Neural progenitor cell (in vitro differentiated cells): ENCODE results near the genes LRP5, PPP6R3 and MRGPRF.

GRCh38 chr11:68274750-68275155, 3.0 kb upstream of the C11orf24 start:
- RAMPAGE, long total RNA = no peak

GRCh38 chr11:68312053-68312979, at the start of gene LRP5:
LRP5 (plus strand) TSS chr11:68312591.
- RAMPAGE, long total RNA = no peak

GRCh38 chr11:68312980-68313642, 720 bp downstream of the LRP5 start:
- RAMPAGE, long total RNA = no peak

DNA sequence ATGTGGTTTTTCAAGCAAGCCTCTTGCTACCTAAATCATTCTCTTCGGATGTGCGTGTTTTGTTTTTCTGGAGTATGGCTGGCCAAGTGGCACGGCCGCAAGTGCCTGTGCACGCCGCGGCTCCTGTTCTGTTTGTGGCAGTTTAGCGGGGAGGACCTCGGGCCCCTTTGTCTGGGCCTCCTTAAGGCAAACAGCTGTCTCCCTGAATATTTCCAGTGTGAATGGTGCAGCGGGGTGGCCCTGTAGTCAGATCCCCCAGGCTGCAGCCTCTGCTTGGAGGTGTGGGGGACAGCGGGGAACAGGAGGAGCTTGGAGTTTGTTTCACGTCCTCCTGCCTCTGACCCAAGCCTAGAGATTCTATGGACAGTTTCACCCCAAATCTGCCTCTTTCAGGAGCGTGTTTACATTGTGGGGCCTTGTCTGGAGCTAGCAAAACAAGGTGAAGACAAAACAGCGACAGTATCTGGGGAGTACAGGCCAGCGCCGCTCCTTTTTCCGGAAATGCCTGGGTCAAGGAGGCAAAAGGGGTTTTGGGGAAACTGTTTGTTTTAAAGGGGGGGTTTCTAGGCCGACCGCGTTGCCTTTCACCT, 1.3 kb downstream of the LRP5 start:
- RAMPAGE, long total RNA = no peak

GRCh38 chr11:68316840-68317496, 4.6 kb downstream of the LRP5 start:
- RAMPAGE, long total RNA = no peak

GRCh38 chr11:68345944-68346496, 33.6 kb downstream of the LRP5 start:
- RAMPAGE, long total RNA = no peak

GRCh38 chr11:68447591-68448018, 12.9 kb upstream of the PPP6R3 start:
- RAMPAGE, long total RNA = no peak

- RAMPAGE, long total RNA = start-site peak on the plus strand at chr11:68460747-68460773, 253 and 511 reads in 2 replicates
Observed at GRCh38 chr11:68460655-68460881, at the start of gene PPP6R3. PPP6R3 (plus strand) TSS chr11:68460752.

- RAMPAGE, long total RNA = no peak
Observed at GRCh38 chr11:68565128-68565580, 104.6 kb downstream of the PPP6R3 start.

GRCh38 chr11:68772807-68773447, 21.6 kb upstream of the TESMIN start:
- RAMPAGE, long total RNA = no peak

DNA sequence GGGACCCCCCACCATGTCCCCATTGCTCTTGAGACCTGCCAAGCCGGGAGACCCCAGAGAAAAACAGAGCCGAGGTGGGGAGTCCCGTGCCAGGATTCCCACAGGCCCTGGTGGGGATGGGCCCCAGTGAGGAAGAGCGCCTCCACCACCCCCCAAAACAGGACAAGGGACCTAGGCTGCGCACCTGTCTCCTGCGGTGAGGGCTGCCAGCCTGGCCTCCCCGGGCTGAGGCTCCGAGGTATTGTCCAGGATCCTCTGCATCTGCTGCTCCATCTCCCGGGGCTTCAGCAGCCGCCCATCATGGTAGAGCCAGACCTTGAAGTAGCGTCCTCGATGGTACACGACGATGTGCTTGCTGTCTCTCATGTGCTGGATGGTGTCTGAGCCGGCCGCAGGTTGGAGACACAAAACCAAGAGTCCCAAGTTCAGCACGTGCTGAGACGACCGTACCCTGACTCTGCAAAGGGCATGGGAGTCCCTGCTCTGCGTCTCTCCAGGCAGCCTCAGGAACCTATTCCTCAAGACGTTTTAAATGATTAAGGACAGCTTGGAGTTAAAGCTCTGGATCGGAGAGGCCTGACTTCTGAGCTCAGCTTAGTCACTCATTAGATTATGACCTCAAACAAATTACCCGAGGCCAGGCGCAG, 33.4 kb upstream of the TESMIN start:
- RAMPAGE, long total RNA = no peak

- RAMPAGE, long total RNA = no peak
Observed at GRCh38 chr11:68843637-68844501, 2.2 kb upstream of the CPT1A start.

DNA sequence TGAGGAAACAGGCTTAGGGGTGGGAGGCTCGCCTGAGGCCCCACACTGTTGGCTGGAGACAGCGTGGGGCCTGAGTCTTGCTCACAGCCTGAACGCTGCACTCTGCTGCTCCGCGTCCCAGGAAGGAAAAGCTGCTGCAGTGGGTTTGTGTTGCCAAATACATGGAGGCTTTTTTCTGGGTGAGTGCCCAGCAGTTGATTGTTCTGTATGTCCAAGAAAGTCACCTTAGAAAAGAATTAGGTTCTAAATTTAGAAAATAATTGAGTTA, 24.9 kb downstream of the IGHMBP2 start:
- RAMPAGE, long total RNA = no peak

DNA sequence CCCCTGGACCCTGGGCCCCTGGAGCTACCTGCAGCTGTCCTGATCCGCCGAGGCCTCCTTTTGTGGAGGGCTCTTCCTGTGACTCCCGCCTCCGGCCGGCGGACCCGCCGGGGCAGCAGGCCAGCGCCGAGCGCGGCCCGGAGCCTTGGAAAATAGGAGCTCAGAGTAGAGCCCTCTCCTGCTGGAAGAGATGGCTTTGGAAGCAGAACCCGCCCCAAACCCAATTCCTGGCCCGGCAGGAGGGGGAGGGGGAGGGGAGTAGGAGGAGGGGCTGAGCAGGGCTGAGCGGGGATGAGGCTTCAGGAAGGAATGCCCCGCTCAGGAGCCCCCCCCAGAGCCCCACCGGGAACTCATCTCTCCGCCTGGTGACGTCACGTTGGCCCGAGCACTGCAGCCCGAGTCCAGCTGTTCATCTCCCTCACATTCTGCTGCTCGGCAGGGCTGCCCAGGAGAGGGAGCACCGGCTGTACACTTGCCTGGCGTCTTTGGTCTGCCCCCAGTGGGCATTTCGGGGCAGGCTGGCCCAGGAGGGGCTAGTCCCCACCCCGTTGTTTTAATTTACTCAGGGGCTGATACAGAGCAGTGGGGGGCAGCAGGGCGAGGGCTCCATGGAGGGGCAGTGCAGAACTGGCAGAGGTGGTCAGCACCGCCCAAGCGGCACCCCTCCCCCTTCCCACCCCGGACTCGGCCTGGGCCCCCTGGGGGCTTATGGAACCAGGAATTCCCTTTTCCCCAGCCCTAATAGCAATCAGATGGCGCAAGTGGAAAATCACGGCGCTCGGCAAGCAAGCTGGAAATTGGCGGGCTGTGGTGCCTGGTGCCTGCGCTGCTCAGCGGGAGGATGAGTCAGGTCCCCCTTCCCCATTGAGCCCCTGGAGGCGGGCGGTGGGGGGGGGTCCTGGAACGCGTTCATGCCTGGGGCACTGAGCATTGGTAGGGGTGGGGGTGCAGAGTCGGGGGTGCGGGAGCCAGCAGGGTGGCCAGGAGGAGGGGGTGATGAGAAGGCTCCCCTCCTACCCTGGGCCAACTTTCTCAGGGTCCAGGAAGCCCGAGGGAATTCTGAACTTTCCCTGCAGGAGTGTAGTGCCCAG, at the start of gene MRGPRF:
TSS of gene MRGPRF (minus strand) at position 192 of the 1,091 bp plus-strand sequence.
- RAMPAGE, long total RNA = no peak

GRCh38 chr11:69035974-69036311, 12.8 kb upstream of the TPCN2 start:
- RAMPAGE, long total RNA = no peak

- RAMPAGE, long total RNA = no peak
Observed at GRCh38 chr11:69050641-69051493, 2.1 kb downstream of the TPCN2 start.

GRCh38 chr11:69051494-69052228, 2.9 kb downstream of the TPCN2 start:
- RAMPAGE, long total RNA = no peak

GRCh38 chr11:69158860-69159437, 3.2 kb downstream of the SMIM38 start:
- RAMPAGE, long total RNA = no peak

DNA sequence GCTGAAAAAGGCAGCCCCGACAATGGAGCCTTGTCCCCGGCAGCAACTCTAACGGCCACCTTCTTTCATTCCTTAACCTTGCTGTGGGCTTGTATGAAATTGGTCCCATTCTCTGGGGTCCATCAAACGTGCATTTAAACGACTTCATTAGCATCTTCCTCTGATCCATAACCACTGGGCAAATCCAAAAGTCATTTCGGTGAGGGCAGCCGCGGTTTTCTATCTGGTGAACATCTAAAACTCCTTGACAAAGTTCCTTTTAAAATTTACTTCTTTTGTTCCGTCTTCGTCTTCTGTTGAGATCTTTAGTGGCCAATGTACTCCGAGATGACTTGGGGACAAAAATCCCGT, 59.9 kb upstream of the MYEOV start:
- RAMPAGE, long total RNA = no peak

- RAMPAGE, long total RNA = no peak
Observed at GRCh38 chr11:69299978-69300853, 6.3 kb downstream of the MYEOV start.